ENCODE measurements around the genes KRT10, KRTAP2-4, KRTAP4-4, KRT32 and HAP1.

DNA sequence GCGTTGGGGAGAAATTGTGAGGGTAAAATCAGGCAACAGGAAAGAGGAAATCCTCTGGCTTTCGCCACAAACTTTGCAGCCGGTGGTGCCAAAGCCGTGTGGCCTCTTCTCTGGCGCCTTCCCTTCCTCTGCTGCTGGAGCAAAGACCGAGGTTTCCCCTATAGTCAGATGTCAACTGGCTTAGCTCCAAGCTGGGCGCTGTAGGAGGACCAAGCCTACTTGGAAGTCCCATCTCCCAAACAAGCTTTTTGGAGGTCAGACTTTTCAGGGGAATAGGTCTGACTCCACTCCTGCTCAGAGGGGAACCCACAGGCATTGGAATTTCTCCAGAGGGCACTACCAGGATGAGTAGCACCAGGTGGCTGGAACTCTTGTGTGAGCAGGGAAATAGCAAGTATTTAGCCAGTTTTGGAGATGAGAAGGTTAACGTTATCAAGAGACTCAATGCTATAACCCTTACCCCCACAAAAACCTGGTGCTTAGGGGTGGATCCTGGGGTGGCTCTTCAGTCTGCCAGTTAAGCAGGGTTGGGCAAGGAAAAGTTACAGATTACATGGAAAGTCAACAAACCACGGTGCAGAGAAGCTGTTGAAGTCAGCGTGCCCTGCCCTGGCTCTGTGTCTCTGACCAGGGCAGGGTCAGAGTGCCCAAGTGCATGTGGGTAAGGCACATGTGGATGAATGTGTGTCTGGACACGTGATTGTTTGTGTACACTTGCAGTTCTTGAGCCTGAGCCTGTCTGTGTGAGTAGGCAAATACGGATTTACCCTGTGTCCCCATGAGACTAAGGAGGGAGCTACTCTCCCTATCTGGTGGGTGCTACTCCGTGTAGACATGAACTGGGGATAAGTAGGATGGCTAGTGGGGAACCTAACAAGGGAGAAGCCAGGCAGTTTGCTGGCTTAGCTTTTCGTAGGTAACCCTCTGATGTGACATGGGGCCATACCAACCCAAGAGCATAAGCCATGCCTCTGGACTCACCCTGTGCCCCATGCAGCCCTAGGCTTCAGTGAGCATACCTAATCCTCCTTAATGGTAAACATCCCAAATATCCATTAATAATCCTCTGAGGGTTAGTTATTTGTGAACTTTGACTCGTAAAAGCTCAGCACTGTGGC lies 5.3 kb downstream of the IGFBP4 start:
- PRO-cap, result unidirectional peak, minus-strand start at position 136 of the sequence
- RAMPAGE, long total RNA, 3 experiments, result no peak in any of the 3 experiments

- PRO-cap, result no peak
- RAMPAGE, long total RNA, 3 experiments, result no peak in any of the 3 experiments
Measured at GRCh38 chr17:40456064-40457293, 13.2 kb downstream of the IGFBP4 start.

GRCh38 chr17:40515429-40515703 lies 13.9 kb upstream of the TNS4 start:
- PRO-cap, result no peak
- RAMPAGE, long total RNA, 3 experiments, result no peak in any of the 3 experiments

- PRO-cap, result no peak
- RAMPAGE, long total RNA, 3 experiments, result no peak in any of the 3 experiments
Measured at GRCh38 chr17:40539158-40539766, 26.0 kb downstream of the CCR7 start.

DNA sequence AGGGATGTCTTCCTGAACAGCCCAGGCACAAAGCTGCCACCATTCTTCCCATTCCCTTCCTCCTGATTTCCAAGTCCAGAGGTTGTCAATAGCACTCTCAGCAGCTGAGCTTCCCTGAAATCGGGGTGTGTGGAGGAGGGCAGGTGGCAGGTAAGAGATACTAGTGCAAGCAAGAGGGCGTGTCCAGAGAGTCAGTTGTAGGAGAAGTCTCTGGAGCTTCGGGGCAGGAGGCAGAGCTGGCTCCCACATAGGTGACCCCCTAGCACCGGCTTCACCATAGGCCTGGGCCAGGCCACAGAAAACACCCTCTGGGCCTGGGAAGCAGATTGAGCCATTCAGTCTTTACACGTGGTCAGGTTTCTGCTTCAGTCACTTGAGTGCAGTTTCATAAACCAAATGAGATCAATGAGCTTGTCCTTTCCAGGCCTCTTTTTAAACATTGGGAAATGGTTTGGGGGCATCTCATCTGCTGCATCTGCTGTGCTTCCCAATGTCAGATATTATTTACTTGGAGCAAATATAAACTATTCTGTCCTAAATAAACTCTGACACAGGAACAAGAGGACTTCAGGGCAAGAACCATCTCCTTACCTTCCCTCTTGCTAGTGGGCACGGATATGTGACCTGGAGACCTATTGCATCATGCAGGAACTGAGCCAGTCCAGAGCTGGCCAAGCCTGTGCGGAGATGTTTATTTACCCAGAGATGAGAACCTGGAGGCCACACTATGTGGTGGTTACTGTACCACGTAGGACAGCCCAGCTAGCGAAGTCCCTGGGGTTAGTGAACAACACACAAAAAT lies 16.2 kb downstream of the CCR7 start:
- PRO-cap, result no peak
- RAMPAGE, long total RNA, 3 experiments, result no peak in any of the 3 experiments

DNA sequence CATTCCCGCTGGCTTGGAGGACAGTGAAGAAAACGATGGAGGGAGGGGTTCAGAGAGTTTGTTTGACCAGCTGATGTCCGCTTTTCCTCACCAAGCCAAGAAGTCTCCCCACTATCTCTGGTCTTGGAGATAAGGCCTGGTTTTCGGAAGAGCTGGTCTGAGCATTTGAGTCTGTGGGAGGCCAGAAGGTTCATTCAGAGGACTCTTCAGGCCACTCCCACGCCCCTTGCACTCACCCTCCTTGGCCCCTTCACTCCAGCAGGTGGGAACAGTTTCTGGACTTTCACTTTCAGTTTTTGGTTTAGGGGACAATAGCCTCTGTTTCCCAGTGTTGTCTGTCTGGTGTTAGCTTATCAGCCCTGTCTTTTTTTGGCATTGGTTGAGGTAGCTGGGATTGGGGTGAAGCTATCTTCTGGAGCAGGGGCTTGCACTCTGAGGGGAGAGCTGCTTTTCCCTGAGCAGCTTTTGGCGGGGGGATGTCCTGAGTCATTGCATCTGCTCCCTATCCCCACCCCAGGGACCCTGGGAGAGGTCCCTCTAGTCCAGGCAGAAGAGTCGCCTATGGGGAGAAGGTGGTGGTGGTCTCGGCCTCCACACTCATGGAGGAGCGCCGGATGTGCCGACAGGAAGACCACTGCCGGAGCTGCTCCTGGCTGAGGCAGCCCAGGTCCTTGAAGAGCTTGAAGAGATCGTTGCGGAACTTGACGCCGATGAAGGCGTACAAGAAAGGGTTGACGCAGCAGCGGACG lies 10.9 kb downstream of the CCR7 start:
- PRO-cap, result no peak
- RAMPAGE, long total RNA, 3 experiments, result no peak in any of the 3 experiments

GRCh38 chr17:40821887-40822983 lies at the start of gene KRT10:
Gene KRT10, minus strand, starts transcription at chr17:40822614.
- PRO-cap, result no peak
- RAMPAGE, long total RNA, 3 experiments, result no peak in any of the 3 experiments

DNA sequence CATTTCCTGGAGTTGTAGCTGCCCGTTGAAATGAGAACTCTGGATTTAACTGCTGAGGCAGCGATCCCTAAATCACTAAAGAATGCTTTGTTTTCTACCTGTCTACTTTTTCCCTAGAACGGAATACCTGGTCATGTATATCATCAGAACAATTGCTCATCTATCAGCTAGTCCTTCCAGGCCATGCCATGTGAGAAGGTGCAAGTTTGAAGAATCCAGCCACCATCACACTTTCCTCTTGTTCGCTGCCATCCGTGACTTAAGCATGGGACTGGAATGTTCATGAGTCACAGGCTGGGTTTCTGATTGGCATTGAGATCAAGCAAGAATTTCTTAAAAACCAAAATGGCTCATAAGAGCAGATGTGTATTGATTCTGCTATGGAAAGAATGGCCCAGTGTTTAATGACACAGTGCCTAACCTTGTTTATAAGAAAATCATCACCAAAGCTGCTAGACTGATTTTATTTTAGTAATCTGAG lies 308 bp upstream of the KRTAP2-3 start:
- PRO-cap, result no peak
- RAMPAGE, long total RNA, 3 experiments, result no peak in any of the 3 experiments

GRCh38 chr17:41065642-41066200 lies at the start of gene KRTAP2-4:
Gene KRTAP2-4, minus strand, starts transcription at chr17:41065879.
- PRO-cap, result no peak
- RAMPAGE, long total RNA, 3 experiments, result no peak in any of the 3 experiments

DNA sequence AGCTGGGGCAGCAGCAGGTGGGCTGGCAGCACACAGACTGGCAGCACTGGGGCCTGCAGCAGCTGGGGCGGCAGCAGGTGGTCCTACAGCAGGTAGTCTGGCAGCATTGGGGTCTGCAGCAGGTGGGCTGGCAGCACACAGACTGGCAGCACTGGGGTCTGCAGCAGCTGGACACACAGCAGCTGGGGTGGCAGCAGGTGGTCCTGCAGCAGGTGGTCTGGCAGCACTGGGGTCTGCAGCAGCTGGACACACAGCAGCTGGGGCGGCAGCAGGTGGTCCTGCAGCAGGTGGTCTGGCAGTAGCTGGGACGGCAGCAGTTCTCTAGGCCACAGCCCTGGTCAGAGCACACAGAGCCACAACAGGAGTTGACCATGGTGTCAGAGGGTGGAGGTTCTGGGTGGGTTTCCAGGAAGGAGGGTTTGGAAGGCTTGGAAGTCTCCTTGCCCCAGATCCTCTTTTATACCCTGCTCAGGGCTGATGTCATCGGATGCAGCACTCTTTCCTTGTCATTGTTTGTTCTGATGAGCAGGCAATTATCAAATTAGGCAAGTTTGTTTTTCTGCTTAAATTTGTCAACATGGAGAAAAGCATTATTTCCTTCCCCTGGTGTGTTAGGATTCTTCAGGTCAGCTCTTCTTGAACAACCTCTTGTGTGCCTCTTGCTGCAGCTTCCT lies at the start of gene KRTAP4-4:
KRTAP4-4 (minus strand) TSS at position 430 of the 674 bp plus-strand sequence.
- PRO-cap, result no peak
- RAMPAGE, long total RNA, 3 experiments, result no peak in any of the 3 experiments

GRCh38 chr17:41397781-41398130 lies 348 bp upstream of the KRT31 start:
- PRO-cap, result no peak
- RAMPAGE, long total RNA, 3 experiments, result no peak in any of the 3 experiments

GRCh38 chr17:41467204-41467430 lies at the start of gene KRT32:
Gene KRT32, minus strand, starts transcription at chr17:41467386.
- PRO-cap, result no peak
- RAMPAGE, long total RNA, 3 experiments, result no peak in any of the 3 experiments

DNA sequence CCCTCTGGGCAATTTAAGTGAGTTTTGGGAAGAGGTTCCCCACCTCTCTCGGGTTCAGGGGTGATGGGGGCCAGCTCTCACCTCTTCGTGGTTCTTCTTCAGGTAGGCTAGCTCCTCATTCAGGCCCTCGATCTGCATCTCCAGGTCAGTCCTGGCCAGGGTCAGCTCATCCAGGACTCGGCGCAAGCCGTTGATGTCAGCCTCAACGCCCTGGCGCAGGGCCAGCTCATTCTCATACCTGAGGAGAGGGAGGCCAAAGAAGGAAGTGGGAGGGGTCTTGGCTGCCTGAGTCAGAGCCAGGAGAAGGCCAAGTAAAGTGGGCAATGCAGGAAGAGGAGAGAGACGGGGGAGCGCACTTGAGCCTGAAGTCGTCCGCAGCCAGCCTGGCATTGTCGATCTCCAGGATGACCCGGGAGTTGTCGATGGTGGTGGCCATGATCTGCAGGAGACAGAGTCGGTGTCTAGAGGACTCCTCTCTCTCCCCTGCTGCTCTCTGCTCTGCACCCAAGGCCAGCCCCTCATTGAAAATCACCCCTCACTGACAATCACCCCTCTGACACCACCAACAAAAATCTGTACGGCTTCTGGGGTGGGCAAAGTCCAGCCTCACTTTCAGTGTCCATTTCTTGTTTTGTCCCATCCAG lies 1.8 kb downstream of the KRT15 start:
- PRO-cap, result no peak
- RAMPAGE, long total RNA, 3 experiments, result no peak in any of the 3 experiments

DNA sequence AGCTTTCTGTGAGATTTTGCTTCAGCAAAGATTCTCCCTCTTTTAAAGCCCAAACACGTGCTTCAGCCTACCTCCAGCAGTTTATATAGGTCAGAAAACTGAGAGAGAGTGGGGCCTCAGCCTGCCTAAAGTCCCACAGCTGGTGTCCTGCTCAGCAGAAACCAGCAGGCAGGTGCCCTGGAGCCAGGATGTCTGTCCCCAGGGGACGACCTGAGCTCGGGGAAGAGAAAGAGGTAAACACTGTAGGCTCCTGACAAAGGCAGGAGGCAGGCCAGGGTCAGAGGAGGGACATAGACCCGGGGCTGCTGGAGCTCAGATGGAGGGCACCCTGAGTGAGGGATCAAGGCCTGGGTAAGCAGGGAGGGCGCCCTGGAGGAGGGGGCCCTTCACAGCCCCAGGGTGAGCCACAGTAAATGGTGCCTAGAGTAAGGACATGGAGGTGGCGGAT lies 12.2 kb upstream of the KRT19 start:
- PRO-cap, result no peak
- RAMPAGE, long total RNA, 3 experiments, result no peak in any of the 3 experiments

GRCh38 chr17:41579433-41579907 lies 7.2 kb downstream of the KRT14 start:
- PRO-cap, result no peak
- RAMPAGE, long total RNA, 3 experiments, result no peak in any of the 3 experiments

- PRO-cap, result no peak
- RAMPAGE, long total RNA, 3 experiments, result no peak in any of the 3 experiments
Measured at GRCh38 chr17:41582146-41582807, 4.4 kb downstream of the KRT14 start.

GRCh38 chr17:41625516-41626052 lies 1.2 kb upstream of the KRT17 start:
- PRO-cap, result no peak
- RAMPAGE, long total RNA, 3 experiments, result no peak in any of the 3 experiments

DNA sequence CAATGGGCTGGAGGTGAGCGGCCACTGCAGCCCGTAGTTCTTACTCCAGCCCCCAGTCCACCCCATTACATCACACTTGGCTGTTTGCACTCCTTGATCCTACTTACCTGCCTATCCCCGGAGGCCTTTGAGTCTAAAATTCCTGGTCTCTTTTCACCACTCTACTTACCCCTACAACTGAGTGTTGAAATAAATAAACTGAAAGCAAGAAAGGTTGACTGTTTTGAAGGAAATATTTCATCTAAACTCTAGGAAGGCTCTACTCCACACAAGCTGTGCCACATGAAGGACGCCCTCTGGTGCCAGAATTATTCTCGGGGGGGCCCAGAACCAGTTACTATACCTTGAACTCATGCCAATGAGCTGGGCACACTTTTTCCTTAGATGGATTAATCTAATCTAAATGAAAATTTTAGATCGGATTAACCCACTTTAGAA lies 797 bp upstream of the EIF1 start:
- PRO-cap, result no peak
- RAMPAGE, long total RNA, 3 experiments, result no peak in any of the 3 experiments

DNA sequence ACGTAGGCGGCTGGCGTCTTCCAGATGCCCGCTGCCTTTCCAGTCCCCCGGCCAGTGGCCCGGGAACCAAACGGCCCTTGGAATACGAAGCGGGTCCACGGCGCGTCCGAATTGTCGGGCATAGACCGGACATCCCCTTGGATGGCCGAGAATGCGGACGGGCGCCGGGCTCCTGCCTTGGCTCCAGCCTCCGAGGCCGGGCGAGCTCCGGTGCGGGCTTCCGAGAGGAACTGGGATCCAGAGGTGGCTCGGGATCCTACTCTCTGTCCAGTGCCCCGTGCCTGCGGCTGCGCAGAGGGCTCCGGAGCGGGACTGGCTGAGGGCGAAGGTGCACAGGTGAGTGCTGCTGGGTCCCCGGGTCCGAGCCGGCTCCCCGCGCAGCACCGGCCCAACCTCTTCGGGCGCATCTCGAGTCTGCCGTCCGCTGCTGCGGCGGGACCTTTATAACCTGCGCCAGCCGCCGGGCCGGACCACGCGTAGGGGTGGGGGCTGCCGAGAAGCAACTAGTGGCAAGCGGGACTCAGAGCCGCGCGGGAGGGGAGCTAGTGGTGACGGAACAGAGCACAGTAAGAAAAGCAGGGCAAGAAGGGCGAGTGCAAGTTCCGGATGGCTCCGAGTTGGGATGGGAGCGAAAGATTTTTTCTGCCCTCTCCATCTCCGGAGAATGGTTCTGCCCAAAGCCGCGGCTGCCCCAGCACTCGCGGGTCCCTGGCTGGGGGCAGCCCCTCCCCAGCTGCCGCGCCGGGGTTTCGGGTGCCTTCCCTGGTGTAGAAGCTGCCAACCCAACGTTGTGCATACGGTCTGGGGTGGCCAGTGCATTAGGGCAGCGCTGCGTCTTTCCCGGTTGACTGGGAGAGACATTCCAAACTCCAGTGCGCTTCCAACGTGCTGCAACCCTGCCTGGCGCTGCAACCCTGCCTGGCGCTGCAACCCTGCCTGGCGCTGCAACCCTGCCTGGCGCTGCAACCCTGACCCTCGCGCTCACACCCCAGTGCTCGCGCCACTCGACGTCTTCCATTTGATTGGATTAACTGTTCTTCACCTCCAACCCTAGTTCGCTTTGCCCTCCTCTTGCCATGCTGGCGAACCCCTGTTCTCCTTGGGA lies at the start of gene HAP1:
HAP1 (minus strand) TSS at position 416 of the 1,105 bp plus-strand sequence.
- PRO-cap, result unidirectional peak, minus-strand start at position 416 of the sequence
- RAMPAGE, long total RNA, 3 experiments, result no peak in any of the 3 experiments

GRCh38 chr17:41976122-41977075 lies 9.8 kb downstream of the CNP start:
- PRO-cap, result no peak
- RAMPAGE, long total RNA, 3 experiments, result no peak in any of the 3 experiments